Subcutaneous preadipocyte (primary cell): ENCODE results near the genes SPATA31A5 and FOXD4L5.

DNA sequence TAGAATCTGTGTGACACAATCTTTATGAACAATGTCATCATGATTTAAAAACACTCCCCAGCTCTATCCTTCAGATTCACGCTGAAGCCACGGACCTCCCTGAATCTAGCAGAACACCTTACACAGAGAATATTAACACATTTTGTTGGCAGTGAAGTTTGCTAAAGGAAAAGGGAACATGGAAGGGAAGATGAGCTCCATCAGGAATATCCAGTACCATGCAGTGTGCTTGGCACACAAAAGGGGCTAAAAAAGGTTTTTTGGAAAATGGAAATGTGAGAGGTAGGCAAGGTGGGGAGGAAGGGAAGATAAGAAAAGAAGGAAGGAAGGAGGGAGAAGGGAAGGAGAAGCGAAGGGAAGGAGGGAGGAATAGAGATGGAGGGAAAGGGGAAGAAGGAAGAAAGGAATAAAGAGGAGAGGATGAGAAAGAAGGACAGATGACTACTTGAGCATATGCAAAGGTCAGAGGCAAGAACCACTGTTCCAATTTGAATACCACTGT is 102.3 kb downstream of the FOXD4L6 start:
- CAGE, long polyA plus RNA: no peak

GRCh38 chr9:42852049-42852586 is 668.7 kb downstream of the SPATA31A6 start:
- CAGE, long polyA plus RNA: no peak

DNA sequence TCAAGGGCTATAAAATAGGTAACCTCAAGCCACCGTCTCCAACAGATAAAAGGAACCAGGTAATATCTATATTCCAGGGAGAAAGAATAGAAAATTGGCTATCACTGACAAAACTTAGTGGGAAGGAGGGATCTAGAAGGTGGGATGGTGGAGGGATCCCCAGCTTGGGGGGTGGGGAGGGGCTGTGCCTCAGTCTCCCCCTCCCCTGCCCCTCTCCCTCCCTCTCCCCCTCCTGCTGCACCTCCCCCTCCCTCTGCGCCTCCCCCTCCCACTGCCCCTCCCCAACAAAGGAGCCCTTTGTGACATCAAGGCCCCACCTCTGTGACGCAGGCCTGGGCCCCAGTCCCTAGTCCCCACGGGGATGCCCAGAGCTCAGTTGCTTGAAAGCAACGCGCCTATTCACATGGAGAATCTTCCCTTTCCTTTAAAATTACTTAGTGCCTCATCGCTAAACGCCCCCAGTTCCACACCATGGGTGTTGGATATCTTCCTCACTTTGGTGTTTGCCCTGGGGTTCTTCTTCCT is at the start of gene SPATA31A5:
TSS of gene SPATA31A5 (plus strand) at position 375 of the 525 bp plus-strand sequence.
- CAGE, long polyA plus RNA: no peak

GRCh38 chr9:61862521-61862879 is 672.7 kb downstream of the SPATA31A7 start:
- CAGE, long polyA plus RNA: no peak

- CAGE, long polyA plus RNA: no peak
These were observed 1342.9 kb downstream of the SPATA31A7 start for GRCh38 chr9:62532773-62533109.

GRCh38 chr9:63334095-63334739 is 1950.8 kb downstream of the FOXD4L5 start:
- CAGE, long polyA plus RNA: no peak

DNA sequence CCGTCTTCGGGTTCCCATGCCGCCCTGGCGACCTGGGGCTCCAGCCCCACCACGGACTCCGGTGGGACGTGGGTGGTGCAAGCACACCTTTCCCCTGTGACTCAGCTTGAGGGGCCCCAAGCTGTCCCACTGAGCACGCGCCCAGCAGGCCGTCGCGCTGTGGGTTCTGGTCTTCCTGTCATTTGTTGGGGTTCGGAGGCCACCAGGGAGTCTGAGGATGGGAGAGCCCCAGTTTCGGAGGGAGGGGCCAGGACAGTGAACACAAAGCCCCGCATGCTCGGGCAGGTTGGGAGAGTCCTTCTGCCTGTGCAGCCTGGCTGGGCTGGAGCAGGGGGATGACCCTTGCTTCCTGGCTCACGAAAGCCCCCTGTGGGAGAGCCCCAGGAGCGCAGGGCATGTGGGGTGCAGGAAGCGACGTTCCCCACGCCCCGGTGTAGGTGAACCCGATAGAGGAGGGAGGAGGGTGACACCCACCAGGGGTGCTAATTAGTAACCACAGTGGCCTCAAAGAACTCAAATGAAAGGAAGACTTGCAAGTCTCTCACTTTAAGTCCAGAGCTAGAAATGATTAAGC is 1466.9 kb downstream of the FOXD4L5 start:
- CAGE, long polyA plus RNA: no peak

DNA sequence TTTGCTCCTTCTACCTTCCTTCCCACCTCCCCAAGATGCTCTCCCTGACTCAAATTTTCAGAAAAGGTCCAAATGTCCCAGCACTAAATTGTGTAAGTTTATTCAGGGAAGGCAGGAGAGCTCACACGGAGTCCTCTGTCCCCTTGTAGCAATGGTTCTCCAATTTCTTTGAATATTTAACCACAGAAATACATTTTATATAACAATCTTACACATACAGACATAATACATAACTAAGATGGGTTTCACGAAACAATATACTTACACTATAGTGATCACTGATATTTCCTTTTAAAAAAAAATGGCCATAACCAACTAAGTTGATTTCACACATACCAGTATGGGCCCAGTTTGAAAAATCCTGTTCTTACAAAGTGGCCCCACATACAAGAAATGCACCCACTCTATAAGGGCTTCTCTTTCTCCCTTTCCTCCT is at the start of gene FOXD4L5:
TSS of gene FOXD4L5 (minus strand) at position 120 of the 436 bp plus-strand sequence.
- CAGE, long polyA plus RNA: no peak

GRCh38 chr9:65811875-65812348 is 75.0 kb downstream of the FOXD4L4 start:
- CAGE, long polyA plus RNA: no peak

DNA sequence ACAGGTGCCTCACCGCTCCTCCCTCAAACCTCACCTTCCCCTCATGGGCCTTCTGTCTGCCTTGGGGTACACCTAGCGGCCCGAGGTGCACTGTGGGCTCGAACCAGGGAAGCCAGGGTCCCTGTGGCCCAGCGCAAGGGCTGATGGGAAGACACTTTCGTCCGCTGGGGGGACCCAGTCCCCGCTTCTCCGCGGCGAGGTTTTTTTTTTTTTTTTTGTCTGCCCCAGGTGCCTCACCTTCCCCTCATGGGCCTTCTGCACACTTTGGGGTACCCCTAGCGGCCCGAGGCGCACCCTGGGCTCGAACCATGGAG is 528.5 kb downstream of the FOXD4L4 start:
- CAGE, long polyA plus RNA: no peak

DNA sequence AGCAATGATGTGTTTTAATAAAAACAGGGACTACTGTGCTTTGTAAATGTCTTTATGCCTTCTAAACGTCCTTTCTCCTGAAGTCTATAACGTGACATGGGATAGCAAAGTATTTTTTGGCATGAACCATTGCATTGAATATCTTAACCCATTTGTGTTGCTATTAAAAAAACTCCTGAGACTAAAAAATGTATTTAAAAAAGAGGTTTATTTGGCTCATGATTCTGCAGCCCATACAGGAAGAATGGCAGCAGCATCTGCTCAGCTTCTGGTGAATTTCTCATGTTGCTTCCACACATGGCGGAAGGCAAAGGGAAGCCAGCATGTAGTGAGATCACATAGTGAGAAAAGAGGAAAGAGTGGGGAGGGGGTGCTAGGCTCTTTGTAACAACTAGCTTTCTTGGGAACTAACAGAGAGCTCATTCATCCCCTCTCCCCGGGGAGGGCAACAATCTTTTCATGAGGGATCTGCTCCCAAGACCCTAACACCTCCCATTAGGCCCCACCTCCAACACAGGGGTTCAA is 87.6 kb upstream of the ZNF658 start:
- CAGE, long polyA plus RNA: no peak

- CAGE, long polyA plus RNA: no peak
These were observed 85.6 kb downstream of the TMEM252 start for GRCh38 chr9:68455031-68455502.

DNA sequence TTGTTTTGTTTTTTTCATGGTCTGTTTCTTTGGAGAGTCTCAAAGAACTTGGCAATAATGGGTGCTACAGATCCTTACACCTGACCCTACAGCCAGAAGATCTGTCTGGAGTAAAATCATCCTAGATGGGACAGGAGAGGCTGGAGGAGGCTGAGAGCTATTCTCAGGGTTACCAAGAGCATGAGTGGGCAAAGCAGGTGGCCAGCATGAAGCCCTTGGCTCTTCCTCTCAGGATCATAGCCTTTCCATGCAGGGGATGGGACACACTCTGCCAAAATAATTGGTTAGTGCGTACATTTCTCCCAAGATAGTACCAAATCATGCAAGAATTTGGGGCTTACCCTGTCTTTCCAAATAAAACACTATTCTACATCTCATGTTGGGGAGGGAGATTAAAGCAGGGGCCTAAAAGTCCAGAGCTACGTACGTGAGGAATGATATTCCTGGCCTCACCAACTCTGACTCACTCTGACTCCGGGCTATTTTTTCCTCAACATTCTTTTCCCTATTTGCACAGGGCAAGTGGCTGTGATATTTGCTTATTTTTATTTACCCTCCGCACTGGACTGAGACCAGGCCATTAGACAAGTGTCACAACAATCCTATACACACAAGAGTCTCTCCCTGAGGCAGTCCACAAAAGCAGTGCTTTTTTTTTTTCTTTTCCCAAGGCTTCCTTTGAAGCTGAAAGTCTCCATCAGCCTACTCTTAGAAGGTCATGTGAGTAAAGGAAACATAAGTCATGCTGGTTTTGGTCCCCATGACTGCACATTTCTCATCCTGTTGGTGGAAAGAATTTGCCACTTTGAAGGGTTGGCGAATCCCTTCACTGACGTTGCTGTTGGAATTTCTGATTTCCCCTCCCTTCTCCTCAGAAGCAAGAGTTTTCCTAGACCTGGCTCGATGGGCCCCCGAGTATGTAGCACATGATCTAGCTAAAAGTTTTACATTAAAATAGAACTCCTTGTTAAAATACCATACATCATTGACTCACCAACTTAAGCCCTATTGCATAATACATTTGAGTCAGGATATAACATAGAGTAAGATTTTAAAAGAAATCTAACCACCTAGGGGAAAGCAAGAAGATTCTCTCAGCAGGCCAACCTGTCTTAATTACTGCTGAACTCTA is 40.0 kb downstream of the TMEM252 start:
- CAGE, long polyA plus RNA: no peak

- CAGE, long polyA plus RNA: no peak
These were observed 34.6 kb downstream of the TMEM252 start for GRCh38 chr9:68506112-68506431.

DNA sequence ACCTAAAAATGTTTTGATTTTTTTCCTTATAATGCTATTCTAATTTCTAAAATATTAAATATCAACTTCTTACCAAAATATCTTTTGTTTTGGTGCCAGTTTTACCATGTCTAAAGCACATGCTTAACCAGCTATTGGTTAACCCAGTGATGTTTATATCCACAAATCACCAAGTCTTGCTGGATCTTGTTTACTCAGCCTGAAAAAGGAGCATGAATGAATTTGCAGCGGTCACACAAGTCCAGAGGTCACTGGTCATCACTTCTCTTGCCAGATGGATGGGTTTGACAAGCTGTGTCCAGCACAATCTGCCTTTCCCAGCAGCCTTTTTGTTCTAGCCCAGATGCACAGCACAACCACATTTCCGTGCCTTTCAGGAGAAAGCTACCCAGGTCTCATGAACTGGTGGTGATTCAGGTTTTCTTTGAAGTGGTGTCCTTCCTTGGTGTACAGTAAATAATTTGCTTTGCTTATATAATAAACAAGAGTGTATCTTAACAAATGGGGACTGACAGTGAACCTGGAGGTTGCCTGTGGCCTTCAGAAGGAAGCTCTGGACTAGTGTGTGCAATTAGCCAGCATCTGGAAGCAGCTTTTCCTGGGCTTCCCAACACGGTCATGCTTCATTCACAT is 32.1 kb downstream of the TMEM252 start:
- CAGE, long polyA plus RNA: no peak

- CAGE, long polyA plus RNA: no peak
These were observed 25.2 kb downstream of the TMEM252 start for GRCh38 chr9:68515228-68516121.

DNA sequence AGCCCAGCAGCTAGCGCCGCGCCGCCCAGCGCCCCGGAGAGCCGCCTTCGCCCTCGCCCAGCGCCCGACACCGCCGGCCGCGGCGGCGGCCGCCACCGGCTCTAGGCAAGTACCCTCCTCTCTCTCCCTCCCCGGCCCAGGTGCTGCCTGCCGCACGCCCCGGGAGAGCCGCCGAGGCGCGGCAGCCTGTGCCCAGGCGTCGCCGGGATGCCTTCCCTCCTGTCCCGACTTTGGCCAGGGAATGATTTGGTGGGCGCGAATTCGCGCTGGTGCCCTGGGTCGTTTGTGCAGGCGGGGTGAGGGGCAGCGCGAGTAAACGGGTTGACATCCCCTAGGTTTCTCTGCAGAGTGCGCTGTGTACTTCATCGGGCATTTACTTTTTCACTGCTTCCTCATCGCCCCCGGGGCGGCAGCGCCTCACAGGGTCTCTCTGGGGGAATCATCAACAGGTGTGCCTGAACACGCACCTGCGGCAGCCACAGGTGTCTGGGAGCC is 52.4 kb upstream of the TJP2 start:
- CAGE, long polyA plus RNA: no peak

GRCh38 chr9:69306950-69307264 is 18.1 kb upstream of the ENTREP1 start:
- CAGE, long polyA plus RNA: no peak

GRCh38 chr9:69307493-69308564 is 17.2 kb upstream of the ENTREP1 start:
- CAGE, long polyA plus RNA: no peak

- CAGE, long polyA plus RNA: no peak
These were observed 140.5 kb downstream of the ENTREP1 start for GRCh38 chr9:69465317-69466100.